GM12891 (cell line): Measurements from ENCODE around the gene BTBD2.

- RRBS = 8% methylated on average over 6 of the region's 62 CpGs
Observed at GRCh38 chr19:1507579-1508598, 4.9 kb downstream of the ADAMTSL5 start.

DNA sequence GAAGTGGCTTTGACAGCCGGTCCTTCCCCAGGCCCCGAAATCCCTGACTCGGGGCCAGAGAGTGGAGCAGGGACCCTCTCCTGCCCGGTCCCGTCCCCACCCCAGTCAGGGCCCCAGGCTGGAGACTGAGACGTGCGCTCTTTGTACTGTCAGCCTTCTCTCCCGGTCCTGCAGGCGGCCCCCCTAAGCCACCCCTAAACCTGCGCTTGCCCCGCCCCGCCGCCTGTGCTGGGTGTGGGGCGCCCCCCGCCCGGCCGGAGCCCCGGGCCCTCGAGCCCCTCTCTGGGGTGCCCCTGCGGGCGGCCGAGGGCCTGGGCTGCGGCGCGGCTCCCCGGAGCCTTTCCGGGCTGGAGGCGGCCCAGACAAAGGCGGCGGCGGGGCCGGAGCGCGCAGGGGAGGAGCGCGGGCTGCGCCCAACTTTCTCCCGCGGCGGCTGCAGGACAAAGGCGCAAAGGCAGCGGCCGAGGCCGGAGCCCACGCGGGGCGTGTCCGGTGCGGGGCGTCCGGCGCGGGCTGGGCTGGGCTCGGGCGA, 1.2 kb downstream of the MEX3D start:
- RRBS = 5% methylated on average over 43 of the region's 55 CpGs

- RRBS = 8% methylated on average over 18 of the region's 46 CpGs
Observed at GRCh38 chr19:1567398-1567723, 764 bp downstream of the MEX3D start.

DNA sequence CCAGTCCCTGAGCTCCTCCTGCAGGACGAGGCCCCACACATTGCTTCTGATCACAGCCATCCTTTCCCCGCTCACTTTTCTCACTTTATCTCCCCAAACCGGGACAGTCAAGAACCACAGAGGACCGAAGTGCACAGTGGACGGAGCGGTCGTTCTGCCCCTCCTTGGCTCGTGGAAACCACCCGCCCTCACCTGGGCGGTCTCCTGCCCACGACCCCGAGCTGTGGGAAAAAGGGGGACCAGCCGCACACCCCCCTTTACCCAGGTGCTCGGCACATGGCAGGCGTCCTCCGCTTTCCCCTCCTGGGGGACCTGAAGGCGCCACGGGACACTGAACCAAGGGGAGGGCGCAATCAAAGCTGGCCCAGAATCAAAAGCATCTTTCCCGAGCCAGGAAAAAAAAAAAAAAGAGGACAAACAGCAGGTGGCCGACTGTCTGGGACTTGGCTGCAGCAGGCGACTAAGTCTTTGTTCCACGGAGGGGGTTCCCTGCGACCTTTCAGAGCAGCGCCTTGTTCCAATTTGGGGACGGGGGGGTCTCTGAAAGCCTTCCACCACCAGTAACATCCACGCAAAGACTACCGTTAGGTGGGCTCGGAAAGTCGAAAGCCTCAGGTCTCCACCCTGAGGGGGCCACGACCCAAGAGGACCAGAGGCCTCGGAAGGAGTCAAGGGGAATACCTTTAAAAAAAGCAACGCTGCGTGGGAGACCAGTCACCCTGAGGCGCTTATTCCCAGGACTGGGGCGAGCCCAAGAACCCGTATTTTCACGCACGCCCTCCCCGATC, 1.2 kb downstream of the MBD3 start:
- RRBS = no CpG with 5 or more reads among the region's 40 CpGs

GRCh38 chr19:1727507-1728039, 25.7 kb upstream of the ONECUT3 start:
- RRBS = no CpG with 5 or more reads among the region's 9 CpGs

DNA sequence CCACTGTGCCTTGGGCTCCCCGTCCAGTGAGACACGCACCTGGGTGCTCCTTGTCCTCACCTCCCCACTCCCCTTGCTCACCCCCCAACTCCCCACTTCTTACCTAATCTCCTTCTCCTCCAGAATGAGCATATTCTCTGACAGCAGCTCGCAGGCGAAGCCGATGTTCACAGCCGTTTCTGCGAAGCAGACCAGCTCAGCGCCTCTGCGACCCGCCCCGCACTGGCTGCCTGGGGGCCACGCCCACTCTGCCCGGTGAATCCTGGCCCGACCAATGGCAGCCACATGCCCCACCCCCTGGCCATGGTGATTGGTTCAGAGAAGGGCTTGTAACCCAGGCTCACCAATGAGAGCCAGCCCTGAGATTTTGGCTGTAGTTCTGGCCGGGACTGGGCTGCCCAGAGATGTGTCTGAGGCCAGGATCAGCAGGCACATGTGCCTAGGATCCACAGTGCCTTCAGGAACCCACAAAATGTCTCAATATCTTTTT, 21.4 kb downstream of the ATP8B3 start:
- RRBS = no CpG with 5 or more reads among the region's 15 CpGs

DNA sequence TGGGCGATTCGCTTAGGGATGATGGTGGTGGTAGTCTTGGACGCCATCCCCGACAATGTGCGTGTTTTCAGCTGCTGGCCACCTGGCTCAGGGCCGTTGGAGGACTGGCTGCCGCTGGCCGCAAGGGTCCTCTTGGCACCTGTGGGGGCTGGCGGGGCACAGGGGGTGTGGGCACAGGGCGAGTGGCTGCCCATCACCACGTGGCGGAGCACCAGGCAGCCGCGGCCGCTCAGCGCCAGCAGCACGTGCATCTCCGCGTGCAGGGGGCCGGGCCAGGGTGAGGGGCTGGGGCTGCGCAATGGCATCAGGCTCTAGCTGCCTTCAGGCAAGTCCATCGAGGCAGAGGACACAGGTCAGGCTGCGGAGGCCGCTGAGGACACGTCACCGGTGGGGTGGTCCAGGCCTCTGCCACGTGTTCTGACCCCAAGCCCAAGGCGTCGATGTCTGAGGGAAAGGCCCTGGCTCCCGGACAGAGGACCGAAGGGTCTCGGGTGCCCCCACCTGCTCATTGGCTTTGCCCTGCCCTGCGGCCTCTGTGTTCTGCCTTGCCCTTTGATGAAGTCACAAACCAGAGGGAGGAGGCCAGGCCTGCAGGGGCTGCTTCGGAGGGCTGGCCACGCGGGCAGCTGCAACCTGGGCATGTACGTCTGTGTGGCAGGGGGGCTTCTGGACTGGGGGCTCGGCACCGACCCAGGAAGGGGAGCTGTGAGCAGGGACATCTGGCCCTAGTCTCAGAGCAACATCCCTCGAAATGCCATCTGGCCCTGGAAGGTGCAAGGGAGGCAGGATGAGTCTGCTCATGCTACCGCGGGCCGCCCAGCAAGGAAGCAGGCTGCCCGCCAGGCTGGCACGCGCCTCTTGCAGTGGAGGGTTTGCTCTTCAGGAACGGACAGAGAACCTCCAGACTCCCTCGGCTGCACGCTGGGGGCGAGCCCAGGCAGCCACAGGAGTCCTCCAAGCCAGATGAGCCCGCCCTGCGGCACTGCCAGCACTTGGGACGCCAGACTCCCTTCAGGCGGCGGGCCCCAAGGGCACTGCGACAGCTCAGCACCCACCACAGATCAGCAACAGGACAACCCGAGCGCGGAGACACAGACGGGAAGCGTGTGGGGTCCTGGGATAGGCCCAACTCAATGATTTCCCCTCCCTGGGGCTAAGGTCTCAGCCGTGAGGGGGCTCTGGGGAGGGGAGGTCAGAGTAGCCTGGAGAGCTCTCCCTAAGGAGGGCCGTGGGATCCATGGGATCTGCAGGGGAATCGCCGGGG, 9.9 kb upstream of the ATP8B3 start:
- RRBS = 96% methylated on average over 5 of the region's 65 CpGs

- RRBS = 93% methylated on average over 4 of the region's 32 CpGs
Observed at GRCh38 chr19:1840280-1841176, 7.8 kb downstream of the REXO1 start.

DNA sequence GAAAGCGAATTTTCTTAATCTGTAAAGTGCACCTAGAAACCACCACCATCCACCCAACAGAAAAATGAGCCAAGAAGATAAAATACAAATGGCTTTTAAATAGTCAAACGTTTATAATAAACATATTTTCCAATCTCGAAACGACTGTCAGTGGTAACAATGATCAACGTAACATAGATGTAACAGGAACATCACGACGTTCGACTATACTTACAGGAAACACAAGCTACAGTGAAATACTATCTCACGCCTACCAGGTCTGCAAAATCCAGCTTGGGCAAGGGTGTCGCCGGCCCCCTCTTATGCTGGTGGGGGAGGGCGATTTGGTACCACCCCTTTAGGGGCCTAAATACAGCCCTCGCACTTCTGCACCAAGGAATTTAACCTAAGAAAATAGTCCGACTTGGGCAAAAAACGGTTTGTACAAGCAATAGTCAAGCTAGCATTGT, 10.5 kb downstream of the ABHD17A start:
- RRBS = no CpG with 5 or more reads among the region's 15 CpGs

- RRBS = no CpG with 5 or more reads among the region's 11 CpGs
Observed at GRCh38 chr19:1904349-1905016, 716 bp upstream of the ADAT3 start.

DNA sequence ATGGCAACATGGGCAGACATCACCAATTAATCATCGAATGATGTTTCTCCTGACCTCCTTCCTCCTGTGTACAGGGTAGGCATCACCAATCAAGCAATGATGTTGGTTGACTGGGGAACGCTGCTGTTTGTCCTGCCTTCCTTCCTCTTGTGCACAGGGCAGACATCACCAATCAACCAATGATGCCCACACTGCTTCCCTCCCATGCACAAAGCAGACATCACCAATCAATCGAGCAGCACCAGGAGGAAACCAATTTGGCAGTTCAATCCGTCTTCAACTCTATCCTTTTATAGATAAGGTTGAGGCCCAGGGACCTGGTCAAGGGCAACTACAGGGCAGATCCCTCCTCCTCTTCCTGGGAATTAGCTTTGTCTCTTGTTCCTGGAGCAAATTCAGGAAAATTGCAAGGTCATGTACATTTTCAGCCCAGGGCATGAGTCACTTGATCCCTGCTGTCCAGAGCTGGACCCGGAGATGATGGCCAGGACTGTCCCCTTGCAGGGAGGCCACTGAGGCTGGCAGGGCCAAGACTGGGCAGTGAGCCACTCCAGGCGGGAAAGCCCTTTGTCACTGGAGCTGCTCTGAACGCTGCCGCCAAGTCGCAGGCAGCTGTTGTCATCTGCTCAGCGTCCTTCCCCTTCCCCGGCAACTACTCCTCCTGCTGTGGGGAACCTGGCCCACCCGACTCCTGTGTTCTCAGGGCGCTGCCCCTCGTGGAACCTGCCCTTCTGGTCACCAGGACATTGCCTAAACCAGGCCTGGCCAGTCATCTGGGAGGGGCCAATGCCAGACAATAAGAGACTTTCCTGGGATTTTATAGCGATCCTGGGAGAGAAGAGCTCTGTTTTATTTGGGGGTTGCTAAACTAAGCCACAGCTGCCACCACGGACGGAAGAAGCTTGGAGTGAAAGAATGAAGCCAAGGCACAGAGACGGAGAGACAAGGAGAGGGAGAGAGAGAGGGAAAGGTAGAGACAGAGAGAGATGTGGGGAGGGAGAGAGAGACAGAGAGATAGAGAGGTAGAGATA, 5.1 kb upstream of the CSNK1G2 start:
- RRBS = no CpG with 5 or more reads among the region's 18 CpGs

- RRBS = 18% methylated on average over 4 of the region's 42 CpGs
Observed at GRCh38 chr19:1941592-1942324, 786 bp downstream of the CSNK1G2 start.

- RRBS = no CpG with 5 or more reads among the region's 12 CpGs
Observed at GRCh38 chr19:1977715-1978201, 36.8 kb downstream of the CSNK1G2 start.

GRCh38 chr19:2014862-2016025, at the start of gene BTBD2:
Gene BTBD2, minus strand, starts transcription at chr19:2015714.
- RRBS = 7% methylated on average over 18 of the region's 89 CpGs

- RRBS = no CpG with 5 or more reads among the region's 11 CpGs
Observed at GRCh38 chr19:2026735-2027229, 11.3 kb upstream of the BTBD2 start.

GRCh38 chr19:2046996-2048009, 3.7 kb downstream of the MKNK2 start:
- RRBS = no CpG with 5 or more reads among the region's 27 CpGs

- RRBS = no CpG with 5 or more reads among the region's 20 CpGs
Observed at GRCh38 chr19:2048010-2048927, 2.8 kb downstream of the MKNK2 start.

DNA sequence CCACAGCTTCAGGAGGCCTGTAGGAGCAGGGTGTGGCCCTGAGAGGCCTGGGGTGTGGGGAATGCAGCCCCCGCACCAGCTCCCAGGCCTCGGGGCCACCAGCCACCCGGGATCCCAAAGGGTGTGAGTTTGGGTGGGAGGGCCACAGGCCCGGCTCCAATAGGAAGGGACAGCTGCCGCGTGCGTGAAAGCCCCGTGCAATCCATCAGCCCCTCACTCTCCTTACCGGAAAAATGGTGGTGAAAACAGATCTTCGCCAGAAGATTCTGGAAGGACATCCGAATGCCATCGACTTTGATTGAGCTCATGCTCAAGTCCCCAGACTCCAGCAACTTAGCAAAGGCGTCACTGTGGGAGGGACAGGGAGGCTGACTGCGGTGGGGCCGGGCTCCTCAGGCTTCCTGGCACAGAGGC, 12.2 kb downstream of the IZUMO4 start:
- RRBS = 98% methylated on average over 7 of the region's 15 CpGs

- RRBS = no CpG with 5 or more reads among the region's 20 CpGs
Observed at GRCh38 chr19:2122719-2123651, 26.3 kb downstream of the IZUMO4 start.

- RRBS = no CpG with 5 or more reads among the region's 24 CpGs
Observed at GRCh38 chr19:2167755-2168822, 4.4 kb downstream of the DOT1L start.